Stomach (tissue), 7 donors: Measurements from ENCODE around the genes FGFBP2 and ADGRA3.

GRCh38 chr4:15754401-15754738 is 23.8 kb upstream of the CD38 start:
- PRO-cap, result no peak
- RAMPAGE, long total RNA, 5 experiments, result no peak in any of the 5 experiments
- RRBS, result no CpG with 5 or more reads among the region's 4 CpGs

DNA sequence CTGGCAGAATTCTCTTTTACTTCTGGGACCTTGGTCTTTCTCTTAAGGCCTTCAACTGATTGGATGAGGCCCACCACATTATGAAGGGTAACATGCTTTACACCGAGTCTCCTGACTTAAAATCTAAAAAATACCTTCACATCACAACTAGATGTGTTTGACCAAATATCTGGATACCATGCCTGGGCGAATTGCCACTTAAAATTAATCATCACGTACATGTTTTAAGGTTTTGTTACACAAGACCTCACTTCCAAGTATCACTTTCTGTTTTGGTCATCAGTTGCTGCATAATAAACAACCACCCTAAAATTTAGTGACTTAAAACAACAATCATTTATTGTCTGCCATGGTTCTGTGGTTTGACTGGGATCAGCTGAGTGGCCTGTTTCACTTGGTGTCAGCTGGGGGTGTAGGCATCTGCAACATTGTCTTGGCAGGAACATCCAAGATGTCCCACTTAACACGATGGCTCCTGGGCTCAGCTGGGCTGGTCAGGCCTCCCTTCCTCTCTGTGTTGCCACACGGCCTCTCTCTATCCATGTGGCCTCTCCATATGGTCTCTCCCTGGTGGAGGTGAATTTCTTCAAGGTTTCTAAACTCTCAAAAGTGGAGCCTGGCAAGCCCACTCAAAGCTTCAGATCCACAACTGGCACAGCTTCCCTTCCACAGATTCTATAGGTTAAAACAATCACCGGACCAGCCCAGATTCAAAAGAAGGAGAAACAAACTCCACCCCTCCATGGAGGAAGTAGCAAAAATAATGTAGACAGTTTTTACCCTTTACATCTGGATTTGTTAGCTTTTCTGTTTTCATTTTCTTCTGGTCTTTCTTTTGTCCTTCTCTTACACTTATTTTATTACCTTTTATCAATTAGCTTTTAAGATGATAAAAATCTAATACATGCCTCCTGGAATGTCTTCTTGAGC is 3.7 kb downstream of the CD38 start:
- PRO-cap, result no peak
- RAMPAGE, long total RNA, 5 experiments, result no peak in any of the 5 experiments
- RRBS, result no CpG with 5 or more reads among the region's 6 CpGs

- PRO-cap, result no peak
- RAMPAGE, long total RNA, 5 experiments, result no peak in any of the 5 experiments
- RRBS, result no CpG with 5 or more reads among the region's 4 CpGs
Observed at GRCh38 chr4:15809537-15809759, 31.3 kb downstream of the CD38 start.

GRCh38 chr4:15962634-15963588 is at the start of gene FGFBP2:
Gene FGFBP2 (minus strand): TSS chr4:15963175.
- PRO-cap, result no peak
- RAMPAGE, long total RNA, 5 experiments, result start-site peak on the minus strand in 2 of 5 experiments, at chr4:15962595-15963213 at its widest, 5 to 8 reads per replicate
- RRBS, result no CpG with 5 or more reads among the region's 21 CpGs

- PRO-cap, result no peak
- RAMPAGE, long total RNA, 5 experiments, result no peak in any of the 5 experiments
- RRBS, result no CpG with 5 or more reads among the region's 3 CpGs
Observed at GRCh38 chr4:16032898-16033259, 50.9 kb downstream of the PROM1 start.

GRCh38 chr4:16116006-16116408 is 32.2 kb upstream of the PROM1 start:
- PRO-cap, result no peak
- RAMPAGE, long total RNA, 5 experiments, result no peak in any of the 5 experiments
- RRBS, result no CpG with 5 or more reads among the region's 7 CpGs

DNA sequence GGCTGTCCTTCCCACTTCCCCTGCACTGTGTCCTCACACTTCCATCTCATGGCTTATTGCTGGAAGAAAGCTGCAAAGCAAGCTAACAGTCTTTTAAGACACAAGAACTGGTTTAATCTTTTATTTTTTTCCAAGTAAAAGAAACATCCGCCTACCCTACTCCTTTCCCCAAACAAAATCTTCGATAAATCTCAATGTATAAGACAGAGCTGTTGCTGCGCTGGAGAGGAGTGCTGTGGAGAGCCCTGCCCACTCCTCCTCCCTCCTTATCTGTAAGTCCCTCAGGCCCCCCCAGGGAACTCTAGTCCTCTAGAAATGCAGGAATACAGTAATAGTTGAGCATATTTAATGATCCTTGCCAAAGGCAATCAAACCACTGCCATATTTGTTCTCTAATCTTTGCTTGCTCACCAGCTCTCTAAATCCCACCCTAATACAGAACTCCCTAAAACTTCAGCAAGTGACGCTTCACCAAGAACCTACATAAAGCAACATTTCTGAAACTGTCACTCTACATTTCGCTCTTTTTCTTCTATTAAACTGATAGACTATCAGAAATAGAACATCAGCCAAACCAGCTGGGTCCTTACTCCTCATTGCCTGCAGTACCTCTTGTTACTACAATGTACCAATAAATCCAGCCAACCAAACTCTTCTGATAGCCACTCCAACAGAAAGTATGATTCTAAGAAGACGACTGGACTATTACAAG is 13.8 kb downstream of the TAPT1 start:
- PRO-cap, result no peak
- RAMPAGE, long total RNA, 5 experiments, result start-site peak on the minus strand in 1 of 5 experiments, centred at positions 306 to 585 of the sequence, 5 to 7 reads per replicate
- RRBS, result no CpG with 5 or more reads among the region's 6 CpGs

GRCh38 chr4:16227444-16227939 is 1.2 kb upstream of the TAPT1 start:
- PRO-cap, result unidirectional peak, minus-strand start at chr4:16227670
- RAMPAGE, long total RNA, 5 experiments, result no peak in any of the 5 experiments
- RRBS, result no CpG with 5 or more reads among the region's 21 CpGs

DNA sequence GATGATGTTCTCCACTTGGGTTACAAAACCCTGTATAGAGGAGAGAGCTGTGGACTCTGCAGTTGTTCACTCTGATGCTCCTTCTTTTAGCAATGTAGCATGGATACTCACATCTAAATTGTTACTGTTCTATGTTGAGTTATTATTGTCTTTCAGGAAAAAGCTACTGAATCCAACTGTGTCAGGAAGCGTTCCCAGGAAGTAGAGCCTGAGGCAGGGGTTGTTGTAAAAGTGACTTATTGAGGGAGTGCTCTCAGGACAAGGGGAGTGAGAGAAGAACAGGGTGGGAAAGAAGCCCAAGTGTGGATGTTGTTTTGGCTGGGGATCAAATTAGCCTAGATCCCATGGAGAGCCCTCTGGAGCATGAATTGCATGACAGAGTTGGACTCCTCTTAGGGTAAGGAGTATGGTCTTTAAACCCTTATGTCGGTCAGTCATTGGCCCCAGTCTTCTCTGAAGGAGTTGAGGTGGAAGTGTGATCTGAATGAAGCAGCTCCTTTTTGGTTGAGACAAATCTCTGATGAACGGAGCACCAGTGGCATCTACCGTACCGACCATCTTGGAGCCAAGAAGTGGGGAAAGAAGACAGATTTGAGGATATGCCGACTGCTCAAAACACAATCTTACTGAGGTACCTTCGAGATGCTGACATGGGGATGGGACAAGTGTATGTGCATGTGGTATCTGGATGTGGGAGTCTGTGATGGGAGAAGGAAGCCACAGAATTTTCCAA is 21.1 kb upstream of the TAPT1 start:
- PRO-cap, result no peak
- RAMPAGE, long total RNA, 5 experiments, result start-site peak on the plus strand in 3 of 5 experiments, centred at positions 148 to 437 of the sequence, 5 to 12 reads per replicate
- RRBS, result no CpG with 5 or more reads among the region's 7 CpGs

DNA sequence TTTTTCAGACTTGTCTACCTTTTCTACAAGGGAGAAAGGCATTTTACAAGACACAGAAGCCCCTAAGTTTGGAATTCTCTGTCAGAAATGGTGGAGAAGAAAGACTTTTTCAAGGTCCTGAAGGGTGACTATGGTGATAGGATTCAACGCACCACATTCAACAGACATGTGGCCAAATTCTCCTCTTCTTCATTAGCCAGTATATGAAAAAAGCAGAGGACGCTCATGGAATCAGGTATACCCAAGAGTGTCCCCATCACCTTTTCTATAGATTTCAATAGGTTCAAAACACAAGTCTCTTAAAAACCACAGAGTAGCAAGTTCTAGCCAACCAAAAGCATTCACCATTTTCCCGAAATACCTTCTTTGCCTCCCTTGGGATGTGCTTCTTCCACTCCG is 156.0 kb downstream of the LDB2 start:
- PRO-cap, result no peak
- RAMPAGE, long total RNA, 5 experiments, result no peak in any of the 5 experiments
- RRBS, result no CpG with 5 or more reads among the region's 4 CpGs

- PRO-cap, result no peak
- RAMPAGE, long total RNA, 5 experiments, result no peak in any of the 5 experiments
- RRBS, result no CpG with 5 or more reads among the region's 13 CpGs
Observed at GRCh38 chr4:16862610-16863330, 35.7 kb downstream of the LDB2 start.

GRCh38 chr4:16883683-16884260 is 14.7 kb downstream of the LDB2 start:
- PRO-cap, result no peak
- RAMPAGE, long total RNA, 5 experiments, result no peak in any of the 5 experiments
- RRBS, result no CpG with 5 or more reads among the region's 8 CpGs

DNA sequence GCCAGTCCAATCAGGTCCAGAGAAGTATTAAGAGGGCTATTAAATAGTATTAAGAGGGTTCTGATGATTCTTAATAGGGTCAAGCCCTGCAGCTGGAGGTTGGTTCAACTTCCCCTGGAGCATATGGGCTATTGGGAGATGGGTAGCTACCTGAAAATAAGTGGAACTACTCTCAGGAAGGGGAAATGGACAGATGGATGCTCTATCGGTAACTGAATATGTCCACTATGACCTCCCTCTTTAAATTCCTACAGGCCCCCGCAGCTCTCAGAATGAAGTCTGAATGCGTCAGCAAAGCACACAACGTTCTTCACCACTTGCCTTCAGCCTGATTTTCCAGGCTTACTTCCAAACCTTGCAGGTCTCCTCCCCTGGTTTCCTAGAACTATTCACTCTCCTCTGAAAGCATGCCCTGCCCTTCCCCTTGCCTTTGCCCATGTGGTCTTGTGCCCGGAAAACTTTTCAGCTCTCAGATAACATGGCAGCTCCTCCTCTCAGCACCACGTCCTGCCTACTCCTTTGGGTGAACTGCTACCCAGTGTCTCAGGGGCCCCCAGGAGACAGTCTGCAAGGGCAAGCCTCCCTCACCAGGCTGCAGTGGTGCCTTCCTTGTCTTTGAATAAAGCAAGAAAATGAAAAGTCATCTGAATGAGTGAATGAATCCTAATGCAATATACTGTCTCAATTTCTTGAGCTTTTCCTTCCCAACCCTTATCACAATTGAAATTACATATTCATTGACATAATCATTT is 268.5 kb upstream of the LDB2 start:
- PRO-cap, result no peak
- RAMPAGE, long total RNA, 5 experiments, result no peak in any of the 5 experiments
- RRBS, result no CpG with 5 or more reads among the region's 6 CpGs

GRCh38 chr4:17635003-17635509 is 20.6 kb downstream of the MED28 start:
- PRO-cap, result no peak
- RAMPAGE, long total RNA, 5 experiments, result no peak in any of the 5 experiments
- RRBS, result no CpG with 5 or more reads among the region's 5 CpGs

DNA sequence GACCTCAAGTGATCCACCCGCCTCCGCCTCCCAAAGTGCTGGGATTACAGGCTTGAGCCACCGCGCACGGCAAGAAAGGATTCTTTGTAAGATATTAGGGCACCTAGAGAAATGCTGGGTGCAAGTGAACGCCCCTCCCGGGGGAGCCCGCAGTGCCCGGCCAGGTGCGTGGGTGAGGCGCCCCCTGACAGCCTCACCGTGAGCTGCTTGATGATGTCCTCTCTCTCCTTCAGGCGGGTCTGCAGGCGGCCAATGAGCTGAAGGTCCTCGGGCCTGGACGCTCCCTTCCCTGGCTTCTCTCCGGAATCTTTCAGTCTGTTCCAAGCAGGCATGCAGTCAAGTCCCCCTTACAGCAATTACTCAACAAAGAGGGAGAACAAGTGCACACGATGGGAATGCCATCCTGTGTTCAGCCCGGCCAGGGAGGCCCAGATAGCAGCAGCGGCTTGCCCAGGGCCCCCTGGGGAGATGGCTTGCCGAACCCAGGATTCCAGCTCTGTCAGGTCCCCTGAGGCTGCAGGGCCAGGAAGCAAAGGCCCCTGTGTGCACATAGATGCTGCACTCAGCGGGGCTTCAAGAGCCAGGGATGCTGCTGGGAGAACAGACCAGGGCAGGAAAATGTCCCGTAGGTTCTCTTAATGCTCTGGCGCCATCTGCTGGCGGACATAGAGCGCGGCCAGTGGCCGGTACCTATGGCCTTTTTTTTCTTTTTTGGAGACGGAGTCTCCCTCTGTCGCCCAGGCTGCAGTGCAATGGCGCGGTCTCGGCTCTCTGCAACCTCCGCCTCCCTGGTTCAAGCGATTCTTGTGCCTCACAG is 22.1 kb downstream of the MED28 start:
- PRO-cap, result no peak
- RAMPAGE, long total RNA, 5 experiments, result no peak in any of the 5 experiments
- RRBS, result 74% methylated on average over 3 of the region's 35 CpGs

GRCh38 chr4:18019922-18020426 is 1.6 kb downstream of the LCORL start:
- PRO-cap, result no peak
- RAMPAGE, long total RNA, 5 experiments, result no peak in any of the 5 experiments
- RRBS, result no CpG with 5 or more reads among the region's 11 CpGs

- PRO-cap, result no peak
- RAMPAGE, long total RNA, 5 experiments, result no peak in any of the 5 experiments
- RRBS, result 89% methylated on average over 6 of the region's 19 CpGs
Observed at GRCh38 chr4:19455163-19455713, 796.5 kb upstream of the SLIT2 start.

- PRO-cap, result no peak
- RAMPAGE, long total RNA, 5 experiments, result start-site peak on the plus strand in 1 of 5 experiments, at chr4:20253481-20253584 at its widest, 18 reads per replicate
- RRBS, result 15% methylated on average over 5 of the region's 18 CpGs
Observed at GRCh38 chr4:20253279-20253612, 1.5 kb downstream of the SLIT2 start.

- PRO-cap, result bidirectional peak, plus-strand start at chr4:22516175, minus-strand start at chr4:22515931
- RAMPAGE, long total RNA, 5 experiments, result no peak in any of the 5 experiments
- RRBS, result 2% methylated on average over 39 of the region's 89 CpGs
Observed at GRCh38 chr4:22515817-22516609, at the start of gene ADGRA3. Gene ADGRA3 (minus strand): TSS chr4:22516066.

DNA sequence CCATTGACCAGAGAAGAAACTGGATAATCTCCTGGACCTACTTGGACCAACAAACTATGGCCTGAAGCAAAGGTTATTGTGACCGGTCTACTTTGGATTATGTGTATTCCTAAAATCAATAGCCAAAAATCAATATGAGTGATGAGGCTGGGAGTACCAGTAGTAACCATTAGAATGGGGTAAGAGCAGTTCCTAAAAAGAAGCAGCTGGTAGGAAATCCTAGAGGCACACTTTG is 249.3 kb downstream of the PPARGC1A start:
- PRO-cap, result no peak
- RAMPAGE, long total RNA, 5 experiments, result no peak in any of the 5 experiments
- RRBS, result no CpG with 5 or more reads among the region's 1 CpG